Ileum (tissue), 1 donor: ENCODE results near the genes SAXO1 and IFNA2.

GRCh38 chr9:17294868-17295235 lies 160.0 kb downstream of the CNTLN start:
- PRO-cap = no peak

DNA sequence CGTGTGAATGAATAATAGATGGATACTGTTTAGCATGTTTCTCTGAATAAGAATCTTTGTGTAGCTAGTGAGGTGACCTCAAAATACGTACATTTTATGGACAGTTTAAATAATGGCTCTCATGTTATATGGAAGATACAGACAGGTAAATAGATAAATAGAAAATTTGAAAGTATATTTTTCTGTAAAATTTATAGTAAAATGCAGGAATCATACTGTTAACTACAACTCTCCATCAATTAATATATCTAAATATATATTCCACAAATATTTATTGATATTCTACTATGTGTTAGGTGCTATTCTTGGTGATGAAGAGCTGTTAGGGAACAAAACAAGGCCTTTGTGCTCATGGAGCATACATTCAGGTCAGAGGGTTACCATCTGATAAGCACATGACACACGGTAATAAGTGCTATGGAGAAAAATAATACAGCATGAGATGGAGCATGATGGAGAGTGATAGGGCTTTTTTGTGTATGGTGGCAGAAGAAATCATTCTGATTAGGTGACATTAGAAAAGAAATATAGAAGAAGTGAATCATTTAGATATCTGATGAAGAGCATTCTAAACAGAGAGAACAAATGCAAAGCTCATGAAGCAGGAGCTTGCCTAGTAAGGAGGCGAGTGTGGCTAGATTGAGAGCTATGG lies 182.5 kb downstream of the CNTLN start:
- PRO-cap = no peak

DNA sequence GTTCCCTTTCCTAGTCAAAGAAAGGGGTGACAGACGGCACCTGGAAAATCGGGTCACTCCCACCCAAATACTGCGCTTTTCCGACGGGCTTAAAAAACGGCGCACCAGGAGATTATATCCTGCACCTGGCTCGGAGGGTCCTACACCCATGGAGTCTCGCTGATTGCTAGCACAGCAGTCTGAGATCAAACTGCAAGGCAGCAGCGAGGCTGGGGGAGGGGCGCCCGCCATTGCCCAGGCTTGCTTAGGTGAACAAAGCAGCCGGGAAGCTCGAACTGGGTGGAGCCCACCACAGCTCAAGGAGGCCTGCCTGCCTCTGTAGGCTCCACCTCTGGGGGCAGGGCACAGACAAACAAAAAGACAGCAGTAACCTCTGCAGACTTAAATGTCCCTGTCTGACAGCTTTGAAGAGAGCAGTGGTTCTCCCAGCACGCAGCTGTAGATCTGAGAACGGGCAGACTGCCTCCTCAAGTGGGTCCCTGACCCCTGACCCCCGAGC lies 295.7 kb upstream of the ADAMTSL1 start:
- PRO-cap = no peak

GRCh38 chr9:19033019-19033630 lies at the start of gene SAXO1:
TSS of gene SAXO1 (minus strand) at chr9:19033209.
- PRO-cap = no peak

GRCh38 chr9:19116115-19116801 lies 11.0 kb downstream of the PLIN2 start:
- PRO-cap = no peak

GRCh38 chr9:19116864-19117398 lies 10.4 kb downstream of the PLIN2 start:
- PRO-cap = no peak

GRCh38 chr9:19120708-19121239 lies 6.5 kb downstream of the PLIN2 start:
- PRO-cap = no peak

GRCh38 chr9:19148129-19148487 lies 20.8 kb upstream of the PLIN2 start:
- PRO-cap = no peak

- PRO-cap = no peak
Observed at GRCh38 chr9:19373435-19374138, 6.4 kb downstream of the RPS6 start.

DNA sequence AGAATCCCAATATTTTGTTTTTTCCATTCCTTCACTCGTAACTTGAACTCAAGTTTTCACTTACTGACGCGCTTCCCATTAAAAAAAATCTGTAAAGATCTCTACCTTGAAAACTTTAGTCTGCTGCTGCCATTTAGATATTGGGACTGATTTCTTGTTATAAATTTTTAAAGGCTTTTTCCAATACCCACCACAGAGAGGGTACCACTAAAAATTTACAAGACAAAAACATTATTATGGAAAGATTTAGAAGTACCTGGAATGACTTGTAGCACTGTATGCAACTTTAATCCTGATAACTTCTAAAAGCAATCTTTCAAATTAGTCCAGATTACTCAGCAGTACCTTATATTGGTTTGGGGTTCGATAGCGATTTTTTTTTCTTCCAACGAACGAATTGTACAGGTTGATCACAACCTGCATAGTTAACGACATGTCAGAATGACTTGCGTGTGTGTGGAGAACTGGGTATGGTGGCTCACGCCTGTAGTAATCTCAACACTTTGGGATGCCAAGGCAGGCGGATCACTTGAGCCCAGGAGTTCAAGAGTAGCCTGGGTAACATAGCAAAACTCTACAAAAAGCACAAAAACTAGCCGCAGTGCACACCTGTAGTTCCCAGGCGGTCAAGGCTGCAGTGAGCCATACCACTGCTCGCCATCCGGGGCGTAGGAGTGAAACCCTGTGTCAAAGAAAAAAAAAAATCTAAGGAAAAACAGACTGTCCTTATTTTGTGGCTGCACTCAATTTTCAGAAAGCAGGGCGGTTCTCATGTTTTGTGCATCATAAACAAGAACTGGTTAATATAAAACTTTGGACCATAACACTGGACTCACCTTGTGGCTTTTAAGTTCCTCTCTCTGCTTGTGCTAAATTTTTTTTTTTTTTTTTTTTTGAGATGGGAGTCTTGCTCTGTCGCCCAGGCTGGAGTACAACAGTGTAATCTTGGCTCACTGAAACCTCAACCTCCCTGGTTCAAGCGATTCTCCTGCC lies 5.6 kb downstream of the RPS6 start:
- PRO-cap = no peak

- PRO-cap = no peak
Observed at GRCh38 chr9:19375826-19376375, 4.1 kb downstream of the RPS6 start.

DNA sequence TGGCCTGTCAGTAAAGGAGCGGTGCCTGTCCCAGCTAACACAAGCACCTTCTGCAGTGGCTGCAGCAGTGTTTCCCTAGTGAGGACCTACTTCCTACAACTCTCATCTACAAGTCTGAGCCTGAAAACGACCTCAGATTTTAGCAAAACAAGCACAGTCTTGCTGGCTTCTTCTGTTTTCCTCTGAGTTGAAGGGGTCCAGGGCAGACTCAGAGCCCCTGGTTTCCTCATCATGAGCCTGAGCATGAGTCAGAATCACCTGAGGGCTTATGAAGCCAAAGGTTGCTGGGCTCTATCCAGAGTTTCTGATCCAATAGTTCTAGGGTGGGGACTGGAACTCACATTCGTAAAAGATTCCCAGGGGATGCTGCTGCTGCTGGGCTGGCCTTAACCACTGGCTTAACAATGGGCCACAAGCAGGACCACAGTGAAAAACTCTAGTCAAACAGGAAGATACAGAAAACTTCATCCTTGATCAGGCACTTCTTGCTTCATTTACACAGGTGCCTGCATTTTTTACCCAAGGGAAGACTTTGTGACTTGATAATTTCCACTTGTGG lies 4.4 kb upstream of the ACER2 start:
- PRO-cap = no peak

DNA sequence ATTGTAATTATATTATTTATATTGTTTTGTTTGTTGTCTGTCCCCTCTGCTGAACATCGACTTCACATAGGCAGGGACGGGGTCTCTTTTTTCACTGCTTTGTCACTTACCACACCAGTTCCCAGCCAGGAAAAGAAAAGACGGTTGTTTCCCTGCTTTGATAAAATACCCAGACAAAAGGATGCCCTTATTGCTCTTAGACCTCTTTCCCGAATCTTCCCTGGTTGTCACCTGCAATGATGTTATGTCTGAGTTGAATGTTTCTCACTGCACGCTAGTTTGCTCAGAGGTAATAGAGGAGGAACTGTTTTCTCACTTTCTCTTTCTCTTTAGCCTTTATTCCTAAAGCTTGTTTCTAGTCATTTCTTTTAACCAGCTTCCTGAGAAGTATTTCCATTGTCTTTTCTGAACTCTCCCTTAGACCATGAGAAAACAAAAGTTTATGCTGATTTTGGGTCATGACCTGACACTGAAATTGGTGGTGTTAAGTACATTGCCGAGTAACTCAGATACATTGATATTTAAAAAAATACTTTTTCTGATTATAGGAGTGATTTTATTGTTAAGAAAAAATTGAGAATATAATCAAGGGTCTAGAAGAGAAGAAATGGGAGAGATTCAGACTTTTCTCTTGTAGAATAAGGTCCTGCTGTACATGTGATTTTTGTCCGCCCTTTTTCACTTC lies 33.0 kb downstream of the ACER2 start:
- PRO-cap = no peak

DNA sequence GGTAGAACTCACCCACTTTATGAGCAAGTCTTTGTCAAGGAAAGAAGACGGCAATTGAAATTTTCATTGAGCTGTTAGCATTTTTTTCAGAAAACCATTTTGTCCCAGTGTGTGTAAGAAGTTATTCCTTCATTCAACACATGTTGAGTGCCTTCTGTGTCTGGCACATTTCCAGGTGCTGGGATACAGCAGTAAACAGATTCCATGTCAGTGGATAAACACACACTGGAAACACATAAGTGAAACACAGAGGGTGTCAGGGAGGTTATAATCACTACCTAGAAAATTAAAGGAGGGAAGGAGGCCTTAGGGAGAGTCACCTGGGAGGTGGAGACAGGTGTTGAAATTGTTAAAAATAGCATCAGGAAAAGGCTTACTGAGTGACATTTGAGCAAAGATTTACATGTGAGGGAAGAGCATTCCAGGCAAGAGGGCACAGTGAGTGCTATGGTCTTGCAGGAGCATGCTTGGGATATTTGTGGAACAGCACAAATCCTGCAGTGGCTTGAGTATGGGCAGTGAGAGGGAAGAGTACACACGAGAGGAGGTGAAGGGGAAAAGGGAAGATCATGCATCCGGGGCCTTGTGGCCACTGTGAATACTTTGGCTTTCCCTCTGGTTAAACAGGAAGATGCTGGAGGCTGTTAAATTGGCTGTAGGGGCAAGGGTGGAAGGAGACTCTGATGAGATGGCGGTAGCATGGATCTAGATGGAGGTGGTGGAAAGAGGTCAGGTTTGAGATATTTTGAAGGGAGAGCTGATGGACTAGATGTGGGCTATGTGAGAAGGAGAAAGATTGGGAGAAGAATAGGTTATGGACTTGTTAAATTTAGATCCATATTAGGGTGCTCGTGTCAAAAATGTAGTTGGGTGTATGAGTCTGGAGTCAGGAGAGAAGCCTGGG lies 36.6 kb downstream of the ACER2 start:
- PRO-cap = no peak

DNA sequence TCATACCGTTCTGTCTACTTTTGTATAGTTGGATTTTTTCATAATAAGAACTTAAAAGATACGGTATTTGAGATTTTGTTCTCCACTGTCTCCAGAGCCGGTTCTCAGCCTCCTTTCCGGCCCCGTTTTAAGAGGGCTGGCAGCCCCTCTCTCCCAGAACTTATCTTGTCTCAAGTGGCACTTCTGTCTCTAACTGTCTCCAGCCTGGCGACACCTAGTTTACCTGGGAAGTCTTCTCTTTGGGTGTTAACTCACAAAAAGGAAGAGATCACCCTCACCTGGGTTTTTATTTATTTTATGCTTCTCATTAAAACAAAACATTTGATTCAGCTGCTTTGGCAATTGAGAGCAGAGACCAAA lies 48.2 kb downstream of the ACER2 start:
- PRO-cap = no peak

- PRO-cap = no peak
Observed at GRCh38 chr9:20319771-20320356, 302.4 kb downstream of the MLLT3 start.

DNA sequence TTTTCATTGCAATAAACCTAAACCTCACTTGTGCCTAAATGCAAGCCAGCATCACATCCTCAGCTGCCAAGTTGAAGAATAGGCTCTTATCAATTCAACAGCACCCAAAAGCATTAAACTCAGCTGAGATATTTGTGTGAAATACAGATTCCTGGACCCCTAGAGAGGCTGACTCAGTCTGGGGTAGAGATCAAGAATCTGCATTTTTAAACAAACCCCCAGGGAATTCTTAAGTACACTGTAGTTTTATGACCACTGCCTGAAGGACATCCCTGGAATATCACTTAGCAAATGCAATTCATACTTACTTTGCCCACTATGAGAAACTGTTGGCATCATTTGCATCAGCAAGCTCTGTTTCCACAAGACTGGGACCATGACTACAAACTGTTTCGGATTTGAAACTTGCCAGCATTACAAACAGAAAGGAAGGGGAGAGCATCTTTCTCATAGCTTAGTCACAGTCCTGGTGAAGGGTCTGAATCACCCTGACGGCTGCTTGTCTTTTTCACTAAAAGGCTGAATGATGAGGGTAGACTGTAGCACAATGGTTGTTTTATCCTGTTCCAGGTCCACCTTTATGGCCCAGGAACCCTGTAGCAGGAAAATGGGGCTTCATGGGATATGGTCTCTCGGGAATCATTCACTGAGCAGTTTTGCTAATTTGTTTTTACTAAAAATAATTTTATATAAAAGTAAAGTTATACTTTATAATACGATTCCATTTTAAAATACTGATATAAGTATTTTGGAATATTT lies 63.6 kb downstream of the MLLT3 start:
- PRO-cap = no peak

DNA sequence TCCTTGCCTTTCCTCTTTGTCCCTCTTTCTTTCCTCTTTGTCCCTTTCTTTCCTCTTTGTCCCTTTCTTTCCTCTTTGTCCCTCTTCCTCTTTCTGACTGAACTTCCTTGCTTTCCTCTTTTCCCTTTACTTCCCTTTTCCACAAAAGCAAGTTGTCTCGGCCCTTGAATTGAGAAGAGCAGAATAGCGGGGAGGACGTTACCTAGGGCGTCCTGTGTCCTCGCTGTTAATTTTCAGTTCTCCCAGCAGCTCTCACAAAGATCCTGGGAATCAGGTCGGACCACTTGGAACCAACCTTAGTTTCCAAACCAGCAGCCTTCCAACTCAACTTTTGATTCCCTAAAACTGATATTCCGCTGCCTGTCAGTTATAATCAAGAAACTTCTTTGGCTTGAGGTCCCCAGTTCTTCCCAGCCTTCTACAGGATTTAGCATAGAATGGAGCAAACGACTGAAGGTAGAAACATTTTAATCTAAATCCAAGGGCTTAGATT lies 1.6 kb upstream of the MLLT3 start:
- PRO-cap = no peak

DNA sequence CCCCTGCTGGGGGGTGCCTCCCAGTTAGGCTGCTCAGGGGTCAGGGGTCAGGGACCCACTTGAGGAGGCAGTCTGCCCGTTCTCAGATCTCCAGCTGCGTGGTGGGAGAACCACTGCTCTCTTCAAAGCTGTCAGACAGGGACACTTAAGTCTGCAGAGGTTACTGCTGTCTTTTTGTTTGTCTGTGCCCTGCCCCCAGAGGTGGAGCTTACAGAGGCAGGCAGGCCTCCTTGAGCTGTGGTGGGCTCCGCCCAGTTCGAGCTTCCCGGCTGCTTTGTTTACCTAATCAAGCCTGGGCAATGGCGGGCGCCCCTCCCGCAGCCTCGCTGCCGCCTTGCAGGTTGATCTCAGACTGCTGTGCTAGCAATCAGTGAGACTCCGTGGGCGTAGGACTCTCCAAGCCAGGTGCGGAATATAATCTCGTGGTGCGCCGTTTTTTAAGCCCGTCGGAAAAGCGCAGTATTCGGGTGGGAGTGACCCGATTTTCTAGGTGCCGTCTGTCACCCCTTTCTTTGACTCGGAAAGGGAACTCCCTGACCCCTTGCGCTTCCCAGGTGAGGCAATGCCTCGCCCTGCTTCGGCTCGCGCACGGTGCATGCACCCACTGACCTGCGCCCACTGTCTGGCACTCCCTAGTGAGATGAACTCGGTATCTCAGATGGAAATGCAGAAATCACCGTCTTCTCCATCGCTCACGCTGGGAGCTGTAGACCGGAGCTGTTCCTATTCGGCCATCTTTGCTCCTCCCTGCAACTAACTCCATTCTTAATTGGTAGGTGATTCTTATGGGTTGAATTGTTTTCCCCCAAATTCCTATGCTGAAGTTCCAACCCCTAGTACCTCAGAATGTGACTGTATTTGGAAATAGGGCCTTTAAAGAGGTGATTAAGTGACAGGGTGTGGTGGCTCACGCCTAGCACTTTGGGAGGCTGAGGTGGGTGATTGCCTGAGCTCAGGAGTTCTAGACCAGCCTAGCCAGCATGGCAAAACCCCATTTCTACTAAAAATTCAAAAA lies 25.7 kb upstream of the FOCAD start:
- PRO-cap = no peak

DNA sequence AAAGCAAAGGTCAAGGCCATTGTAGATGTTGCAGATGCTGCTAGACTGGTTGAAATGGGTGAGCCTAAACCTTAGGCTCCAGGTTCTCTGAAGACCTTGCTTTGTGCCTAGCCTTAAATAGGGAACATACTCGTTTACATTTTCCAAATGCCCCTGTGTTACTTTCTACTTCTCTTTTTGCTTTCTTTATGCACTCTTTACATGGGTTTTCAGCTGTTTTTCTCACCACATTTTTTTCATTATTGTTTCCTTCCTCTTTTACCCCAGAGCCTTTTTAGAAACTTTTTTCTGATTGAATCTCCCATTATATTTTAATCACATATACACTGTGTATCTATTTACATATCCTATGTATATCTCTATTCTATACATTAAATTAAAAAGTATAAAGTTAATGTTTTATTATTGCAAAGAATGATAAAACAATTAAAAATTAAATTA lies at the start of gene IFNA2:
Gene IFNA2 (minus strand): TSS at position 89 of the 441 bp plus-strand sequence.
- PRO-cap = no peak